Osteoblast (primary cell): Measurements from ENCODE around the gene HSPA9.

DNA sequence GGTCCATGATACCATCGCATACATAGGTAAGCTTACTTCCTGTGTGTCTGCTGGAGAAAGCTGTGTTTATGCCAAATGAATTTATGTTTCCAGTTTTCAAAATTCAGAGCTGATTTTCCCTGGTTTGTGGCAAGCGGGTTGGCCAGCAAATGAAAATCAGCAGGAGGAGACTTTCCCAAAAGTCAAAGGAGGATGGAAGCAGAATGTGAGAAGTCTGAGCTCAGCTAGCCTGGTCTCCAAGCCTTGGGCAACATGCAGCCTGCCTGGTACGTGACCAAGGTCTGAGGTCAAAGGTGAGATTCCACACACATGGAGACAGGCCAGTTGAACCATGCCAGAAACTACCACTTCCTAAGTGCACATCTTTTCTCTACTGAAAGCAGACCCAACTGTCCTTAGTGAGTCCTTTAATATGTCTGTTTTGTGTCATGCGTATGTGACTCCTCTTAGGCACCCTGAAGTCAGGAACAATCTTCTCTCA, 10.0 kb upstream of the TGFBI start:
- CAGE, long polyA plus RNA = no peak
- RRBS = no CpG with 5 or more reads among the region's 4 CpGs

DNA sequence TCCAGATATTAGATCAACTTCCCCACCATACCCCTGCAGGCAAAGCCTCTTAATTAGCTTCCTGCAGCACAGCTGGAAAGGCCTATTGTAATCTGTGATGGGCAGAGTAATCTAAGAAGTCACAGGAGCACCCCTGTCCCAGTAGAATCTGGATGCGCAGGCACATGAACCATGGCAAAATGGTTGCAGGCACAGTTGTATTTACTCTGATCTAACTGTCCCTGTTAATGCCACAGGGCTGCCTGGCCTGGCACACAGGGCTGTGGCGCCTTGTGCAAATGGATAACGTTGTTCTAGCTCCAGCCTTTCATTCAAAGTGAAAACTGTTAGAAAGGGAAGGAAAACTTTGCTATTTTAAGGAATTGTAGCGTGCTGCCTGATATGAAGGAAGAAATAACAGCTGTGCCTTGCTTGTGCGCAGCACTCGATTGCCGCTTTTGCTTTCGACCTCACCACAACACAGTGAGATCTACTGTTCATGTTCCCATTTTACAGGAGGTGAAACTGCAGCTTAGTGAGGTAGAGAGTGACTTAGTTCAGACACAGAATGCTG, 2.3 kb downstream of the TGFBI start:
- CAGE, long polyA plus RNA = no peak
- RRBS = no CpG with 5 or more reads among the region's 8 CpGs

DNA sequence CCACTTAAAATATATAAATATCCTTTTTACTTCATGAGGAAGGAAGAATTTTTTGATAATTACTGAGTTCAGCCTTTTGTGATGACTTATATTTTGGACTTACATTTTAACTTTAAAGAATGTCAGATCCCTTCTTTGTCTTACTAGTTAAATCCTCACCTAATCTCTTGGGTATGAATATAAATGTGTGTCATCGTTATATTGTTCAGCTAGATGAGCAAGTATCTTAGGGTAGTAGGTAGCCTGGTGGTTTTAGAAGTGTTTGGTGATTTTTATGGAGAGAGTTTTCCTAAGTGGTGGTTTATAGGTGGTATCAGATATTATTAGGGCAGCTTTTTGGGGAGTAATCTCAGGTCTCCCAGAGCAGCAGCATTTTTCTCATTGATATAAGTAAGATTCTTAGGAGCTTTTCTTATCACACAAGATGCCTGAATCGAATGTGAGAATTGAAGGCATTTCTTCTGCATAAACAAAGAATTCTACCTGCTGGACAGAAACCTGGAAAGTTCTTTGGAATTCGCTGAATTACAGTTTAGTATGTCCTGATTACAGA, 11.7 kb downstream of the SMIM32 start:
- CAGE, long polyA plus RNA = no peak
- RRBS = no CpG with 5 or more reads among the region's 3 CpGs

DNA sequence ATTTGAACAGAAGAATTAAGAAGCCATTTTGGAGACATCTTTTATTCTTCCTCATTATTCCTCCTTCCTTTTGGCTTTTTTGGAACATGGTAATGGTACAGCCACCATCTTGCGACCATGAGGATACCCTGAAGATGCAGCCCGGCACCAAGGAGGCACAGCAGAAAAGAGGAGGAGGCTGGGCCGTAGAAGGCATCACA, 279.6 kb upstream of the TRPC7 start:
- CAGE, long polyA plus RNA = no peak
- RRBS = no CpG with 5 or more reads among the region's 3 CpGs

DNA sequence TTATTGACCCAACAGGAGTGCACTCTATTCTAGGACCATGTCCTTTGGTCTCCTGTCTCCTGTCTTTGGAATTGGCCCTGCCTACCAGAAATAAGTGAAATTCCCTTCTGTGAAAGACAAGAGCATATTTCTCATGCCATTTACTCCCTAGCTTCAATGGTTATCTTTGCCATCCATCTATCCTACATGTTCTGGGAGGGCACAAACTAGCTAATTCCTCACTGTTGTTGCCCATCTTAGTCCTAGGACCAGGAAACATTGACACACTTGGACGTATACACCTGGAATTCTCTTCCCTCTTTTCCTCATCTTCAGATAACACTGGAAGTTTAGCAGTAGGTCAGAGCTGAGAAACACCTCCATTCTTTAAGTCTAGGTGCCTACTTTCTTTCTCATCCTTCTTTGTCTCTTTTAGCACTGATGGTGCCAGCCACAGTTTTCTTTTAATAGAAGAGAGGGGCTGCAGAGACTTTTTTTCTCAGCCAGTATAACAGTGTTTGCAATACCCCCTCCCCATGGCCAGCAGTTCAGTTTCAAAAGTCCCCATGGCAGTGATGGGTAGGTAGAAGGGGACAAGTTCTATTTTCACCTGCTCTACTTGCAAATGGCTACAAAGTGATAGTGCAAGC, 310.9 kb upstream of the TRPC7 start:
- CAGE, long polyA plus RNA = no peak
- RRBS = no CpG with 5 or more reads among the region's 1 CpG

DNA sequence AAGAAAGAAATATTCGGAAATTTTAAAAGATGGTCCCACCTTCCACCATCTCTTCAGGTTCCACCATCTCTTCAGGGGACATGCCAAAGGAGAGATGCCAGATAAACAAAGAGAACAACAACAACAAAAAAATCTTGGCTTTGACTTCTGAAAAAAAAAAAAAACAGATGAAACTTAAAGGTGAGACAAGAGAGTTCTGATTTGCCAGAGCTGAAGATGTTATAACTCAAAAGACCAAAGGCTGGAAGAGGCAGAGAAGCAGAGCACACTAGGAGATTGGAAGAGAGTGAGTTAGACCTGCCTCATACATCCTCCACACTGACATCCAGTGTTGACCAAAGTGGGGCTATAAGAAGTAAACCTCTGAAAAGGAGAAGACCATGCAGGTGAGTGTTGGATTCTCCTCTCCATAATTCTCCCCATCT, 435.9 kb downstream of the SPOCK1 start:
- CAGE, long polyA plus RNA = no peak
- RRBS = no CpG with 5 or more reads among the region's 1 CpG

DNA sequence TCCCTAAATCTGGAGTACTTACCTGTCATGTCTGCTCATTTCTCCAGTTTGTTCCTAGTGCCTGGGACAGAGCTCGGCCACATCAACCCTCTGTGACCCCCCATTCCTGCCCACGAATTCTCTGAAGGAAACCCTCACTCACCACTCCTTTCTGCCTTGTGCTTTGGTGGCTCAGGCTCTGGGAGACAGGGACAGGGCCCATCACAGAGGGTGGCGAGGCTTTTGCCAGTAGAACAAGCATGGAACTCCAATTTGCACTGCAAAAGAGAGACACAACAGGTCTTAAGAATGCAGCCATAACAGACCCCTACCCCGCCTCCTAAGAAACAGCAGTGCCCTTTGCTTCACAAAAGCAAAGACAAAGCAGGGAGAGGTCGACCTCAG, 431.6 kb downstream of the SPOCK1 start:
- CAGE, long polyA plus RNA = no peak
- RRBS = no CpG with 5 or more reads among the region's 5 CpGs

GRCh38 chr5:137073187-137073748, 425.9 kb downstream of the SPOCK1 start:
- CAGE, long polyA plus RNA = no peak
- RRBS = no CpG with 5 or more reads among the region's 3 CpGs

DNA sequence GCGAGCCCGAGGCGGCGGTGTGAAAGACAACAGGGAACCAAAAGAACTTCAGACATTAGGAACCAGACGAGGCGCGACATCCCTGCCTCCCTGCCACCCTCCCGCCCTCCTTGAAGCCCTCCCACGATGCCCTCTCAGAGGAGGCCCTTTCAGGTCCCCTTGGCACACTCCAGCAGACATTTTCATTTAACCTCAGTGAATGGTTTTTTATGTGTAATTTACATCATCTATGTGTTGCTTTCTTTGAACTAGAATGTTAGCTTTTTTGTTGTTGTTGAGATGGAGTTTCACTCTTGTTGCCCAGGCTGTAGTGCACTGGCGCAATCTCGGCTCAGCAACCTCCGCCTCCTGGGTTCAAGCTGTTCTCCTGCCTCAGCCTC, 1.0 kb upstream of the HNRNPA0 start:
- CAGE, long polyA plus RNA = no peak
- RRBS = no CpG with 5 or more reads among the region's 12 CpGs

DNA sequence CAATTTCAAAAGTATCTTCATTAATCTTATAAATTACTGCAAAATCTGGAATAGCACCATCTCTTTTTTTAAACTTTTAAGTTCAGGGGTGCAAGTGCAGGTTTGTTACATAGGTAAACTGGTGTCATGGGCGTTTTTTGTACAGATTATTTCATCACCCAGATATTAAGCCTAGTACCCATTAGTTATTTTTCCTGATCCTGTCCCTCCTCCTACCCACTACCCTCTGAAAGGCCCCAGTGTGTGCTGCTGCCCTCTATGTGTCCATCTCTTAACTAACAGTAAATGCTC, 46.4 kb upstream of the HNRNPA0 start:
- CAGE, long polyA plus RNA = no peak
- RRBS = no CpG with 5 or more reads among the region's 1 CpG

- CAGE, long polyA plus RNA = no peak
- RRBS = no CpG with 5 or more reads among the region's 6 CpGs
These were observed 3.2 kb upstream of the FAM13B start for GRCh38 chr5:138036064-138036400.

GRCh38 chr5:138372621-138373123, 20.2 kb downstream of the KDM3B start:
- CAGE, long polyA plus RNA = no peak
- RRBS = no CpG with 5 or more reads among the region's 8 CpGs

GRCh38 chr5:138429310-138430254, 9.3 kb upstream of the REEP2 start:
- CAGE, long polyA plus RNA = no peak
- RRBS = no CpG with 5 or more reads among the region's 8 CpGs

- CAGE, long polyA plus RNA = no peak
- RRBS = 2% methylated on average over 16 of the region's 29 CpGs
These were observed 233 bp upstream of the EGR1 start for GRCh38 chr5:138465088-138465403.

DNA sequence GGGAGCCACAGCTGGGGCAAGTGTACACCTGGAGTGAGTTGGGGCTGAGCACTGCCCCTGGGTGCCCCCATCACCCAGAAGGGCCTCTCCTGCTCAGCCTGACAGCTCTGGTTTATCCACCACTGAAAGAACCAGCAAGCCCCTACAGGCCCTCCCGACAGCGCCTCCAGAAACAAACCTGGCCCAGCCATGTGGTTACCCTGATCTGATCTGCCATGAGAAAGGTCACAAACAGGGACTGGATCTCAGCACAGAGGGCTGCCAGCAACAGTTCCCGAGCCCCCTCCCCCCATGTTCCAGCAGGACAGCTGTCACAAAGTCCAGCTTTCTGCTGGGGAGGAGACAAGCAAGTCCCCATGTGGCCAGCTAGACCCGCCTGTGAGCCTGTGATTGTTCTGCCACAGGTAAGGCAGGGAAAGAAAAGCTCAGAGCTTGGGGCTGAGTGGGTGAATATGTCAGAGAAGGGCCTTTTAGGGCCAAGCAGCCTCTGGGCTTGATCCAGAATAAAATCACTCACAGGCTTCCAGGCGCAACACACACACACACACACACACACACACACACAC, 27.8 kb downstream of the EGR1 start:
- CAGE, long polyA plus RNA = no peak
- RRBS = no CpG with 5 or more reads among the region's 5 CpGs

GRCh38 chr5:138551481-138552283, 8.6 kb upstream of the ETF1 start:
- CAGE, long polyA plus RNA = no peak
- RRBS = no CpG with 5 or more reads among the region's 9 CpGs

- CAGE, long polyA plus RNA = no peak
- RRBS = no CpG with 5 or more reads among the region's 5 CpGs
These were observed 15.0 kb upstream of the ETF1 start for GRCh38 chr5:138557755-138558754.

DNA sequence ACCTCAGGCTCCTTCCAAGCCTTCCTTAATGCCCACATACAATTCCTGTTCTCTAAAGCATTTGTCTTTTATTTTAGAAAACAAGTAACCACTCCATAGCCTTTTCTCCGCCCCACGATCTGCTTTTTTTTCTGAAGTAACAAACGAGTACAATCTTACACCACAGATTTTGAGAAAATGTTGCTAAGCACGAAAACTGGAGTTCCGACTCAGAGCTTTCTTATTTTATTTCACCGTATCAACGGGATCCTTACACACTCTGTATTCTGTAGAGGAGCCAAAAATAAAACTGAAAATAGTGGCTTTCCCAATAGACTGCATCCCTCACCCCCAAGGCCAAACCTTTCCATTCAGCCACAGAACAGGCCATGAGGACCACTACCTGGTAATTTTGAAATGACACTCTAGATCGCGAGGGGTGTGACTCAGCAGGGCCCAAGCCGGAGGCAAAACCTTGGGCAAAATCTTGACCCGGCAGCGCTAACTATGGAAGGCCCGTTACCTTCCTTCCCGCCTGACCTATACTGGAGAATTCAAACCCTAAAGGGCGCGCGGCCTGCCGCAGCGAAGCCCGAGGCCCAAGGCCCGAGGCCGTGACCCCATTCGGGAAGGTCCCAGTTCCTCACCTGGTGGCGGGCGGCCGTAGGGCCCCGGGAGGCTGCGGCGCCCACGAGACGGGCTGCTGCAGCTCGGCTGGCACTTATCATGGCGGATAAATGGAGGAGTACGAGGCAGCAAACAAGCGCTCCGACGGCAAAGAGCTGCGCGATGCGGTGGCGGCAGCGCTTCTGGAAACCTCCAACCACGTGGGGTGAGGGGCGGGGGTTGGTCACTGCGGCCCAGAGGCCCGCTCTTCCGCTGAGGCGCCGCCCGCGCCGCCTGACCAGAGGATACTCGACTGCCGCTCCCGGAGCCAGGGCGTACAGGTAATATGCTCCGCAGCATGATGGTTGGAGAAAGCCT, at the start of gene HSPA9:
Gene HSPA9, minus strand, starts transcription at position 790 of the 963 bp plus-strand sequence.
- CAGE, long polyA plus RNA = start-site peak on the minus strand centred at position 768 of the sequence, 92 bp wide, 24,835 and 17,706 reads in 2 replicates
- RRBS = 3% methylated on average over 3 of the region's 57 CpGs

- CAGE, long polyA plus RNA = no peak
- RRBS = under 1% methylated on average over 6 of the region's 47 CpGs
These were observed 501 bp upstream of the HSPA9 start for GRCh38 chr5:138575575-138576228.

- CAGE, long polyA plus RNA = no peak
- RRBS = no CpG with 5 or more reads among the region's 6 CpGs
These were observed 79.3 kb upstream of the HSPA9 start for GRCh38 chr5:138654392-138654942.